Bronchus fibroblast of lung (primary cell): Measurements from ENCODE around the genes MYO1C and SCARF1.

DNA sequence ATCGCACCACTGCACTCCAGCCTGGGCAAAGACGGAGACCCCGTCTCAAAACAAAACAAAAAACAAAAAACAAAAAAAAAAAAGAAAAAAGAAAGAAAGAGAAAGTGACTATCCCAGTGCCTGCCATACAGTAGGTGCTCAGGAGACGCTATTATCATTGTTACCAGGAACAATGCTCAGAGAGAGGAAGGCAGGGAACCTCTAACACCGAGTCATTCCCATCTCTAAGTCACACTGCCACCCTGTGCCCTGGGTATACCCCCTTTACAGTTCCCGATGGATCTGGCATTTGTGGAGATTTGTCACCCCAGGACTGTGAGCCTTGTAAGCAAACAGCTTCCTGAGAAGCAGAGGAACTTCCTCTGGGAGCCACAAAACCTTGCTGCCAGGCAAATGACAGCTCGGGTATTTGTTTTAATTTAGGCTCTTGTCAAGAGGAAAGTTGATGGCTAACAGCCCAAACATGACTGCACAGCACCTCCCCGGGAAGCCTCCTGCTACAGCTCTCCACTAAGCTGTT lies 2.9 kb downstream of the ABR start:
- RAMPAGE, long total RNA: no peak

- RAMPAGE, long total RNA: no peak
These were observed 38.8 kb upstream of the BHLHA9 start for GRCh38 chr17:1231399-1231799.

- RAMPAGE, long total RNA: no peak
These were observed 9.1 kb downstream of the CRK start for GRCh38 chr17:1446927-1447348.

DNA sequence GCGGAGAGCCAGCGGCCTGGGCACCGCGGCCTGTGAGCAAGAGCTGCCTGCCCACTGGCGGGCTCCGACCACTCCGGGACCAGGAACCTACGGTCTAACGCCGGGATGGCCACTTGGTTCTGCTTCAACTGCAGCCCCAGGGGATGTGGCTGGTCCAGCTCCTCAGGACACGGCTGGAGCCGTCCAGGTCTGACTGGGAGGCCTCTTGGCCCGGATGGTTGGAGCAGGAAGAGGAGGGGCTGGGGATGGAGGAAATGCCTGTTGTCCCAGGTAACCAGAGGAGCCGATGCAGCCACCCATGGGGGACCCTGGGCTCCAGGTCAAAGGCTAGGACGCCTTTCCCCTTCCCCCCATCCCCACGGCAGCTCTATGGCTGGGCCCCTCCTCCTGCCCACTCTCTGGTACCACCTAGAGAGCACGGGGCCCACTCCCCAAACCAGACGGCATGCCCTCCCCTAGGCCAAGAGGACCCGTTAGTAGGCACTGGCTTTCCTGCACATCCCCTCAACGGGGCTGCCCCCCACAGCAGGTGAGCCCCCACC lies at the start of gene MYO1C:
Gene MYO1C (minus strand): TSS at position 191 of the 542 bp plus-strand sequence.
- RAMPAGE, long total RNA: no peak

GRCh38 chr17:1606942-1607905 lies 21.4 kb downstream of the SLC43A2 start:
- RAMPAGE, long total RNA: no peak

- RAMPAGE, long total RNA: no peak
These were observed 684 bp downstream of the SLC43A2 start for GRCh38 chr17:1628090-1628209.

GRCh38 chr17:1628210-1628751 lies 353 bp downstream of the SLC43A2 start:
- RAMPAGE, long total RNA: no peak

GRCh38 chr17:1640096-1641129 lies 5.1 kb downstream of the SCARF1 start:
- RAMPAGE, long total RNA: no peak

DNA sequence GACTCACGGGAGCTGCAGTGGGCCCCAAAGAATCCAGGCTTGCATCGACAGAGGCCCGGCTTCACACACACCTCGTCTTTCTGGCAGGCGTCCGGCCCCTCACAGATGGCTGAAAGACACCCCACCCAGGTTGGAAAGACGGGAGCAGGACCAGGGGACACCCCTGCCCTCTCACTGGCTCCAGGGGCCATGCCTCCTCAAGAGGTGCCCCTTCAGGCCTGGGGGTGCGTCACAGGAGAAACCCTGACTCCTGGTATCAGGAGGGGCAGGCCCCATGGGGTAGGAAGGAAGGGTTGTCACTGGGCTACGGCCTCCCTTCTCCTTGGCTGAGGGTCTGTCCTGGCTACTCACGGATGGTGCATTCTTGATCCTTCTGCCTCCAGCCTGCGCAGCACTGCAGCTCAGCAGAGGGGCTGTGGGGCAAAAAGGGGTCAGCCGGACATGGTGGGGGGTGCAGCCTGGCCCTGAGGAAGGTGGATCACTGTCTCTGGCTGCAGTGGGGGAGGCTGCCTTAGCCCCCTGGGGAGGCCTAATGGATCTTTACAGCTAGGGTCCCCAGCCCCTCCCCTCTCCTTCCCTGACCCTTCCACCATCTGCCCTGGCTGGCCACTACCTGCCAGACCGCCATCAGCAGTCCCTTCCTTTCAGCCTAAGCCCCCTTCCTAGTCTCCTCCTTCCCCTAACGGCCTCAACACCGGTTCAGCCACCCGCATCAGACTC lies 545 bp downstream of the SCARF1 start:
- RAMPAGE, long total RNA: no peak

DNA sequence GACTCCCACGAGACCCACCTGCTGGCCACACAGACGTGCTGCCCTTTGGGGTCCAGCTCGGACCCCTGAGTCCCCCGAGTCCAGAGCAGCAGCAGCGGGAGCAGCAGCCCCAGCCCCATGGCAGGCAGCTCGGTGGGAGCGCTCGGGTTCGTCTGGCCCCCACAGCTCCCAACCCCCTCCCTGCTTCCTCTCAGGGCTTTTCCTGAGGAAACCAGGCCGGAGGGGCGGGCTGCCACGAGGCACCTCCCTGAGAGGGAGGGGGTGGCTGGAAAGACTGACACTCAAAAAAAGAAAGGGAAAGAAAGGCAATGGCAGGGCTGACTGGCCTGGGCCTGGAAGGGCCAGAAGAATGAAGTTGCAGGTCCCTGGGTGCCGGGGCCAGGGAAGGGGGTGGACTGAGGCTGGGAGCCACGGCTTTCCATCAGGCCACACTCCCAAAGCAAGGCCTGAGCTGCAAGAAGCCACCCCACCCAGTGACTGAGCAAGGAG lies at the start of gene SCARF1:
Gene SCARF1 (minus strand): TSS at position 154 of the 489 bp plus-strand sequence.
- RAMPAGE, long total RNA: no peak

GRCh38 chr17:1649088-1649758 lies 443 bp downstream of the RILP start:
- RAMPAGE, long total RNA: no peak

GRCh38 chr17:1711579-1712560 lies 1.7 kb upstream of the TLCD2 start:
- RAMPAGE, long total RNA: no peak

- RAMPAGE, long total RNA: no peak
These were observed 2.8 kb upstream of the TLCD2 start for GRCh38 chr17:1713096-1713356.

GRCh38 chr17:1714028-1714812 lies 4.0 kb upstream of the TLCD2 start:
- RAMPAGE, long total RNA: no peak

GRCh38 chr17:1715807-1716973 lies 6.0 kb upstream of the TLCD2 start:
- RAMPAGE, long total RNA: no peak

DNA sequence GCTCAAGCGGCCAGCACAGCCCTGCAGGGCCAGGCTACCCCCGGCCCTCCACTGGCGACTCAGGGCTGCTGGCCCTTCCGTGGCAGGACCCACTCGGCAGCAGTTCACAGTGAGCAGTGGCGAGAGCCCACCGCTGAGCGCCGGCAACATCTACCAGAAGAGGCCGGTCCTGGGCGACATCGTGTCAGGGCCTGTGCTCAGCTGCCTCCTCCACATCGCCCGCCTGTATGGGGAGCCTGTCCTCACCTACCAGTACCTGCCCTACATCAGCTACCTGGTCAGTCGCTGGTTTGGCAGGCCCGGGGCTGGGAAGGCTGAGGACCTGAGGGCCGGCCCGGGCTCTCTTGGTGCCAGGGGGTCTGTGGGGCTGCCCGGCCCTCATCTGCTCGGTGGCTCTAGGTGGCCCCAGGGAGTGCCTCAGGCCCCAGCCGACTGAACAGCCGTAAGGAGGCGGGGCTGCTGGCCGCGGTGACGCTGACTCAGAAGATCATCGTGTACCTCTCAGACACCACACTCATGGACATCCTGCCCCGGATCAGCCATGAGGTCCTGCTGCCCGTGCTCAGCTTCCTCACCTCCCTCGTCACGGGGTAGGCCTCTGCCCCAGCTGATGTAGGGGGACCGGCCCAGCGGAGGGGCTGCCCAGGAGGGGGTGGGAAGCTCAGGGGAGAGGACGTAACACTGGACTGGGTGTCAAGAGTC lies 6.3 kb downstream of the WDR81 start:
- RAMPAGE, long total RNA: no peak

- RAMPAGE, long total RNA: no peak
These were observed 9.3 kb upstream of the SERPINF1 start for GRCh38 chr17:1752178-1753414.

DNA sequence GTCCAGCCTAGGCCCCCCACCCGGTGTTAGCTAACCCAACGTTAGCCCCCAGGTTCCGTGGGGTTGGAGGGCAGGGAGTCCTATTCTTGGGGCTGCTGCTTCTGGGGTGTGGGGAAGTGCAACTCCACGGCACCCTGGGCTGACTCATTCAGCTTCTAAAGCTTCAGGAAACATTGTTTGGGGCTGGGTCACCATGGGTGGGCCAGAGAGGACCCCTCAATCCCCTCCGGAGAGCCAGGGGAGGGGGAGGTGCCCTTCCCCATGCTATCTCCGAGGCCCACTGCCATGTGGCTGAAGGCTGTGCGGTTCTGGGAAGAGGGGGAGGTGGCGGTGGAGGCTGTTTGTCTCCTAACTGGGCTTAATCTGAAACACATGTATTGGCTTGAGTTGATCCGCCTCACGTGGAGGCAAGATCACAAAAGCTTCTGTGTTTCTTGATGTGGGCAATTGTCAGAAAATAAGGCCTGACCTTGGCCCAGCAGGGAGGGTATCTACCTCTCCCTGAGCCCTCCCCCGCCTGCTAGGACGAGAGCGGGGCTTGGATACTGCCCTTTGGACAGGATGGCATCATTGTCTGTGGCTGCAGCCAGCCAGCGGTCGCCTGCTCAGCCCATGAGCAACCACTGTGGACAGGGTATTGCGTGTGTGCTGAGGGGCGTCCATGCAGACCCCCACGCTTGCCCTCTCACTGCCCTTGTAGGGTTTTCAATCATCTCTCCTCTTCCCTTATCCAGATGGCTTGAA lies 1.2 kb downstream of the SERPINF1 start:
- RAMPAGE, long total RNA: no peak

GRCh38 chr17:1764203-1765062 lies 2.6 kb downstream of the SERPINF1 start:
- RAMPAGE, long total RNA: no peak

GRCh38 chr17:1958252-1958830 lies 66.8 kb downstream of the RTN4RL1 start:
- RAMPAGE, long total RNA: no peak